AG04450 (cell line): ENCODE measurements around a stretch of chr7.

- CAGE, long polyA plus RNA = no peak
- RRBS = no CpG with 5 or more reads among the region's 5 CpGs
These were observed 25.2 kb downstream of the RHEB start for GRCh38 chr7:151494470-151494925.

DNA sequence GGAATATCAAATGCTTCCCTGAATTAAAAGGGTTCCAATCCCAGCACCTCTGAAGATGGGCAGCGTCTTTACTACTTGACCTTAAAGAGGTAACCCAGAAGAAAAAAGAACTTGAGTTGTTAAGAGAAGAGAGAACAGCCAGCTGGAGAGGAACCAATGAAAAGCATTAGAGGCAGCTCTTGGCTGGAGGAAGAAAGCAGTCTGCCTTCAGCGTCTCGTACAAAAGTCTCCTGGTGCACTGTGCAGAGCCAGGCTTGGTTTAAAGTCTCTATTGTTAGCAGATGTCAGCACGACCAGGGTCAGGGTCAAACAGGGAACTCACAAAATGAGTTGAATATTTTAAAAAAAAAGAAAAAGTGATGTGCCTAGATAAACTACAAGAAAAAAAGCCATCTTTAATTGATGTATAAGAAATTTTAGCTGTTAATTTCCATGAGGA lies 18.5 kb upstream of the RHEB start:
- CAGE, long polyA plus RNA = no peak
- RRBS = no CpG with 5 or more reads among the region's 4 CpGs

- CAGE, long polyA plus RNA = no peak
- RRBS = 63% methylated on average over 2 of the region's 18 CpGs
These were observed 33.6 kb upstream of the RHEB start for GRCh38 chr7:151553127-151553768.

GRCh38 chr7:151629217-151629594 lies 109.5 kb upstream of the RHEB start:
- CAGE, long polyA plus RNA = no peak
- RRBS = no CpG with 5 or more reads among the region's 10 CpGs

GRCh38 chr7:151647621-151648425 lies 128.1 kb upstream of the RHEB start:
- CAGE, long polyA plus RNA = no peak
- RRBS = no CpG with 5 or more reads among the region's 10 CpGs

- CAGE, long polyA plus RNA = no peak
- RRBS = no CpG with 5 or more reads among the region's 6 CpGs
These were observed 168.2 kb downstream of the PRKAG2 start for GRCh38 chr7:151708699-151709041.

DNA sequence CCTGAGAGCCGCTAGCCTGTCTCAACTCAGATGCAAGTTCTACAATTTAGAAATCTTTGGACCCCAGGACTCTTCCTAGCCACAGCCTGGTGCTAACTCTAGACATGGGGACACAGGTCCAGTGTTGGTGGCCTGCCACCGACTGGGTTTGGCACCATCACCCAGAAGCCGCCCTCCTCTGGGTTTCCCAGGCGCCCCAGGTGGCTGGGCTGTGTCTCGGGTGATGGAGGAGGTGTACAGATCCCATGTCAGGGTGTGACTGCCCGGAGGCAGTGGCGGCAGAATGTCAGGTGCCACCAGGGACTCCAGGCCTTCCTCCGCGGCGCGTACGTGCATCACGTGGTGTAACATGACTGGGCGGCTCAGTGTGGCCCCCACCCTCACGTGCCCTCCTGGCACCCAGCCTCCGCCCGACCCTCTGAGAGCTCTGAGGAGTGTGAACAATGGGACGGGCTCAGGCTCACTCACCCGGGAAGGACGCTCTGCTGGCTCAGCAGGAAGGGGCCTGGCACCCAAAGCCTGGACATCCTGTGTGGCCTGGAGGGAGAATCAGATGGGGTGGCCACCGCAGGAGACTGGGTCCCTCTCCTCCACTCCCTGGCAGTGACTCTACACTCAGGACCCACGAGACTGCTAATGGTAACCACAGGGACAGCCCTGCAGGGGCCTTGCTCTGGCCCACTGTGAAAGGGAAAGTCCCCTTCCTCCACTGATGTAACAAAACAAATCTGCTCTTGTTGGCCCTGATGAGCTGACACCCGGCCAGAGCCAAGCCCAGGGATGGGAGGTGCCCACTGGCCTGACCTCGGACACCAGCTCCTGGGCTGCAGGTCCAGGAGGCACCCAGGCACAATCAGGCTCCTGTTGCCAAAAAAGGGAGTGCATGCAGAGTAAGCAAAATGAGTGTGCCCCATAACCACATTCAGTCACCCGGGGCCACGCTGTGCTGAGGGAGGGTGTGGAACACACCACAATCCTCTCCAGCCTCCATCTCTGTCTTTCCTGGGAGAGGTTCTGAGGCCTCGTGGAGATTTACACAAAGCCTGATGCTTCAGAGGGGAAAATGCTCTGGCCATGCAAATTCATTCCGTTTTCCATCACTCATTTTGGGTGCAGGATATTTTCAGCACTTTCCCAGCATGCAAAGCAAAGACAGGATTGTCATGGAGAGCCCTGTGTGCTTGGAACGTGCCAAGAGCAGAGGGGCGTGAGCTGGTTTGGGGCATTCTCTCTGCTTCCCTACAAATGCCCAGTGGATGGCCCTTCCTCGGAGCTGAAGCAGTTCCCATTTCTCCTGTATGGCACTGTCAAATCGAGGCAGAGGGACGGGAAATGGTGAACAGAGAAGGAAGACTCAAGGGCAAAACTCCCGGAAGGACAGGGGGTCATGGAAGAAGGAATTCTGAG lies 164.6 kb downstream of the PRKAG2 start:
- CAGE, long polyA plus RNA = no peak
- RRBS = no CpG with 5 or more reads among the region's 34 CpGs

DNA sequence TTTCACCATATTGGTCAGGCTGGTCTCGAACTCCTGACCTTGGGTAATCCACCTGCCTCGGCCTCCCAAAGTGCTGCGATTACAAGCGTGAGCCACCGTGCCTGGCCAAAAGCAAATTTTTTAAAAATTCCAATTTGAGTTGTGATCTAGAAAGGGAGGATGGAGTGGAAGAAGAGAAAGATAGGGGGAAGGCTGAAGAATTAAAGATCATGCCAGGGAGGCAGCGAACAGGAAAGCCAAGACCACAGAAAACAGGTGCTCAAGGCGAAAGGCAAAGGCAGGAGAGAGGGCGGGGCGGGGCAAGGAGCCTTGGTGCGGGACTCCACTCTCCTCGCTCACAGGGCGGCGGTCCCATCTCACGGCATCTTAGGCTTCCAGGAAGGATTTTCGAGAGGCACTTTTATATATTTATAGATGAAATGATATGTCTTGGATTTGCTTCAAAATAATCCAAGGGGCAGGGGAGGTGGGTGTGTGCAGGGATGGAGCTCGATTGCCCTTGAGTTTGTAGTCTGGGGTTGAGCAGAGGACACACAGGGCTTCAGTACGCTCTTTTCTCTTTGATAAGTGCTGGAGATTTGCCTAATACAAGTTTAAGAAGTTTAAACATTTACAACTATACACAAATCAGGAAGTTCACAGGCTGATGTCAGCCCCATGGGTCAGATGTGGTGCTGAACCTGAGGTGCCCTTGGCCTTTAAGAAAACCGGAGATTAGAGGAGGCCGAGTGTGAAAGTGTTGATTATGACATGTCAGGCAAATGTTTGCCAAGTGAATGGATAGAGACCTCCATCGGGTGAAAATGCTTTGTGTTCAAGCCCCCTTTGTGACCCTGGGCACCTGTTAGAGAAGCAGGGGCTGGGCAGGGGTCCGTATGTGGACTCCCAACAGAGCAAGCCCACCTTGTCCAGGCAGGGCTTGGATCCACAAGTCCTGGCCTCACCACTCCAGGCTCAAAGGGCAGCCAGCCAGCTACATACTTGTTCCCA lies 161.1 kb downstream of the PRKAG2 start:
- CAGE, long polyA plus RNA = no peak
- RRBS = no CpG with 5 or more reads among the region's 21 CpGs

GRCh38 chr7:151740341-151740849 lies 136.5 kb downstream of the PRKAG2 start:
- CAGE, long polyA plus RNA = no peak
- RRBS = 90% methylated on average over 2 of the region's 9 CpGs

DNA sequence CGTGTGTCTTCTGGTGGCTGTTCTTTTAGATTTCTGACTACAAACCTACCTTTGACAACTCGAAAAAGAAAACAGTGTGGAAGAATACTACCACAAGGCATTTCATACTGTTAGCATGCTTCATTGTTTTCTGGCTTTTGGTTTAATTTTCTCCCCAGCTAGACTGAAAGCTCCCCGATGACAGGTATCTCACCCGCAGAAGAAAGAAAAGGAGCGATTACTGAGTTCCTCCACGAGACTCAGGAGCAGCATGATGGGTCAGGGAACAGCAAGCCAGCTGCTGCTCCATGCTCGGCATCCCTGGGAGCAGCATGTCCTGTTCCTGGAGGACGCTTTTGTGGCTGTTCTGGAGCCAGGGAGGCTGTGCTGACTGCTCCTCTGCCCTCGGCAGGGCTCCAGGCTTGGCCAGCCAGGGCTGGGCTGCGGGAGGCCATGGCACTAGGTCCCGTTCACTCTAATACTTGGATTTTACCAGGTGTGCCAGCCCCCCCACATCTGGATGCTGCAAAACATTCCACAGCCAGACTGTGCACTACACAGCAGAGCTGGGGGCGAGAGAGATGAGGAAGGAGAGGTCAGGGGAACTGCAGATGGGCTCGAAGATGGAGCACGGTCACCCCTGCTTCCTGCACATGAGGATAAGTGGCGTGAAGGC lies 133.3 kb downstream of the PRKAG2 start:
- CAGE, long polyA plus RNA = no peak
- RRBS = no CpG with 5 or more reads among the region's 15 CpGs

DNA sequence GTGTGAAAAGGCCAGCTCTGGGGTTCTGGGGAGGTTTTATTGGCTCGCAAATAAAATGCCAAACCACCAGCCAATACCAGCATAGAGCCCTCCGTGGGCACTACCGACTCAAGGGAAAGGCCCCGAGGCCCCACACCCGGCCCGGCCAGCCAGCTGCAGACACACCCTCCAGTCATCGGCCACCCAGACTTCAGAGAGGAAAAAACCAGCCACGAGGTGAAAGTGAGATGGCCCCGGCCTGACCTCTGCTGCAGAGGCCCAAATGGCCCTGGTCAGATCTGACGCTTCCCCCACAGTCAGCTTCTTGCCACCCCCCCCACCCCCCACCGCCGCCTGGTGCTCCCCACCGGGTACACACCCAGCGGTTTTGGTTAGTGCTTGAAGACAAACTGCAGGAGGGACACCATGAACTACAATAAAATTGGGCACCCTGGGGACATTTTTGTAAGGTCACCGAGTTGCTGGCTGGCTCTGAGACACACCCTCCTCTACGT lies 80.0 kb downstream of the PRKAG2 start:
- CAGE, long polyA plus RNA = no peak
- RRBS = 27% methylated on average over 4 of the region's 16 CpGs

- CAGE, long polyA plus RNA = no peak
- RRBS = no CpG with 5 or more reads among the region's 6 CpGs
These were observed 66.5 kb downstream of the PRKAG2 start for GRCh38 chr7:151810376-151810813.

DNA sequence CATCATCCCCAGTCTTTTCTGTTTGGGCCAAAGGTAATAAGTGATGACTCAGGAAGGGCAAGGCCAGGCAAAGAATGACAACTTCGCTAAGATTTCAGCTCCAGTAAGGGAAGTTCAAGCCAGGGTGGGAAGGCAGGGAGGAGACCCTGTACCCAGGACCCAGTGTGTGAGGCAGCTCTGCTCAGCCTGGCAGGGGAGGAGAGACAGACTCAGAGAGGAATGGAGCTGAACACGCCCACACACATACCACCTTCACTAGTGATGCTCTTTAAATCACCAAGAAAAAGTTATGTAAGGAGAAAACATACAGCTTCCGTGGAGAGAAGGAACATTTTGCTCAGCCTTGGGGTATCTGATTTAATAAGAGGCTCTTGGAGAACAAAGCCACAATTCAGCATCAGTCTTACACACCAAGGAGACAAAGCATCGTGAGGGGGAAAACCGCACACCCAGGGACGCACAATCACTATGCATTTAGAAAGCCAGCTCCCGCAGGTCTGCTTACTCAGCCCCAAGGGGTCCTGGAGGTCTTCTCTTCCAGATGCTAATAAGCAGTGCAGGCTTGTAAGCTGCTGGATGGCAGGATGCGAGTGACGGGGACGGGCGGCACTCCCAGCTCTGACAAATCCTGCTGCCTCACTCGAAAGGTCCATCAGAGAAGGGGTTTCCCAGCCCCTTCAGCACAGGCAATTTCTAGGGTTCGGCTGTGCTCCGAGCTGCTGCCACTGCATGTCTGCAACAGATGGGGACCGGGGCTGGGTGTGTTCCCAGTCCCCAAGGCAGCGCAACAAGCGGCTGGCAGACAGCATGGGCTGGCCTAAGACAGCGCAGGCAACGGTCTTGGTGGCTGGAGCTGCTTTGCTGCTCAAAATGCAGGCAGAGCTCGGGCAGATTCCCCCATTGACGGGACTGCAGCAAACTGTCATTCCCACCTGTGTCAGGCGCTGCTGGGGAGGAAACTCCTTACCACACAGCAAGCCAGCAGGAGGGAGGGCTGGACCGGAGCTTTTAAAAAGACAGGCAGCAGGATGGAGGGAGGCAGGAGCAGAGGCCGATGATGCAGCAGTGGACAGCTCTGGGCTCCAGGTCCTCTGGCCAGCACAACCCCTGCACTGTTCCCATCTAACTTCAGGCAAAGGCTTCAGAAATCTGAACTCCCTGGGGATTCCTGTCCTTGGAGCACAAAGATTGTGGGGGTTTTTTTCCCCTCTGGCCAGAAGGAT lies 62.6 kb downstream of the PRKAG2 start:
- CAGE, long polyA plus RNA = no peak
- RRBS = no CpG with 5 or more reads among the region's 24 CpGs

DNA sequence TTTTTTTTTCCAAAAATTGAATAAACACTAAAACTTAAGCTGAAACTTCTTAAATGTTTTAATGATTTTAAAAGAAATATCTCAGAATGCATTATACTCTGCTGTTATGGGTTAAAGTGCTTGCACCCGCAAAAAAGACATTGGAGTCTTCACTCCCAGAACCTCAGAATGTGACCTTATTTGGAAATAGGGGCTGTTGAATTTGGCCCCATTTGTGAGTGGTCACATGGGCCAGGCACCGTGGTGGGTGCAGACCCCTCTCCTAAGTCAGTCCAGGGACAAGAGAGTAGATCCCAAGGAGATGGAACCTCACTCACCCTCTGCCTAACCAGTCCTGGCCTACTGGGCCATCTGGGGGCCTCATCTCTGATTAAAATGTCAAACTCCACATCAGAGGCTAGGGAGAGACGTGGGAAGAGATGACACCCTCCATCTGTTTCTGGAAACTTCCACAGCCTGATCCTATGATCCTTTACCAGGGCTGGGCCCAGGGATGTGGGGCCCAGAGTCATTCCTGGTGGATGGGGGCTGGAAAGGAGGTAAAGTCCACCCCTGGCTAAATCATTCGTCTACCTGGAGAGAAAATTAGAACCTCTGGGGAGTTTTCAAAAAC lies 53.6 kb downstream of the PRKAG2 start:
- CAGE, long polyA plus RNA = no peak
- RRBS = no CpG with 5 or more reads among the region's 4 CpGs

GRCh38 chr7:151844144-151844902 lies 32.6 kb downstream of the PRKAG2 start:
- CAGE, long polyA plus RNA = no peak
- RRBS = no CpG with 5 or more reads among the region's 22 CpGs

GRCh38 chr7:151891072-151891731 lies 14.3 kb upstream of the PRKAG2 start:
- CAGE, long polyA plus RNA = no peak
- RRBS = no CpG with 5 or more reads among the region's 10 CpGs

- CAGE, long polyA plus RNA = no peak
- RRBS = no CpG with 5 or more reads among the region's 4 CpGs
These were observed 99.8 kb downstream of the KMT2C start for GRCh38 chr7:152335787-152336648.

- CAGE, long polyA plus RNA = no peak
- RRBS = no CpG with 5 or more reads among the region's 2 CpGs
These were observed 94.5 kb downstream of the KMT2C start for GRCh38 chr7:152341220-152341804.

DNA sequence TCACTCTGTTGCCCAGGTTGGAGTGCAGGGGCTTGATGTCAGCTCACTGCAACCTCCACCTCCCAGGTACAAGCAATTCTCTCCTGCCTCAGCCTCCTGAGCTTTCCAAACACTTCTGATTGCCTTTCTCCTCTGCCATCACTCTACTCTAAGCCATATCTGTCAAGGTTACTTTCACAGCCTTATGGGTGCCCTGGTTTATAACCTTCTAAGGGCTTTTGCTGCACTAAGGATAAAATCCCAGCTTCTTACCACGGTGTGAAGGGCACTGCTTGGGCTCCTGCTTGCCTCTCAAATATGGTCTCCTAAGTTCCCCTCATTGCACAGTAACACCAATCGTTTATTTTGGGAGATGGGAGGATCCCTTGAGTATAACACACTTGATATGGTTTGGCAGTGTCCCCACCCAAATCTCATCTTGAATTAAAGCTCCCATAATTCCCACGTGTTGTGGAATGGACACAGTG lies 38.5 kb downstream of the KMT2C start:
- CAGE, long polyA plus RNA = no peak
- RRBS = no CpG with 5 or more reads among the region's 3 CpGs

- CAGE, long polyA plus RNA = no peak
- RRBS = no CpG with 5 or more reads among the region's 12 CpGs
These were observed 60.7 kb downstream of the XRCC2 start for GRCh38 chr7:152615162-152615739.